Panc1 (cell line): Measurements from ENCODE around the genes ACADL, SPAG16 and XRCC5.

- RRBS, 2 experiments: no CpG with 5 or more reads among the region's 6 CpGs
These were observed 30.1 kb downstream of the RPE start for GRCh38 chr2:210032123-210033350.

- RRBS, 2 experiments: no CpG with 5 or more reads among the region's 2 CpGs
These were observed 76.0 kb downstream of the KANSL1L start for GRCh38 chr2:210095170-210095659.

GRCh38 chr2:210169763-210170191 lies 1.4 kb downstream of the KANSL1L start:
- RRBS, 2 experiments: no CpG with 5 or more reads among the region's 2 CpGs

DNA sequence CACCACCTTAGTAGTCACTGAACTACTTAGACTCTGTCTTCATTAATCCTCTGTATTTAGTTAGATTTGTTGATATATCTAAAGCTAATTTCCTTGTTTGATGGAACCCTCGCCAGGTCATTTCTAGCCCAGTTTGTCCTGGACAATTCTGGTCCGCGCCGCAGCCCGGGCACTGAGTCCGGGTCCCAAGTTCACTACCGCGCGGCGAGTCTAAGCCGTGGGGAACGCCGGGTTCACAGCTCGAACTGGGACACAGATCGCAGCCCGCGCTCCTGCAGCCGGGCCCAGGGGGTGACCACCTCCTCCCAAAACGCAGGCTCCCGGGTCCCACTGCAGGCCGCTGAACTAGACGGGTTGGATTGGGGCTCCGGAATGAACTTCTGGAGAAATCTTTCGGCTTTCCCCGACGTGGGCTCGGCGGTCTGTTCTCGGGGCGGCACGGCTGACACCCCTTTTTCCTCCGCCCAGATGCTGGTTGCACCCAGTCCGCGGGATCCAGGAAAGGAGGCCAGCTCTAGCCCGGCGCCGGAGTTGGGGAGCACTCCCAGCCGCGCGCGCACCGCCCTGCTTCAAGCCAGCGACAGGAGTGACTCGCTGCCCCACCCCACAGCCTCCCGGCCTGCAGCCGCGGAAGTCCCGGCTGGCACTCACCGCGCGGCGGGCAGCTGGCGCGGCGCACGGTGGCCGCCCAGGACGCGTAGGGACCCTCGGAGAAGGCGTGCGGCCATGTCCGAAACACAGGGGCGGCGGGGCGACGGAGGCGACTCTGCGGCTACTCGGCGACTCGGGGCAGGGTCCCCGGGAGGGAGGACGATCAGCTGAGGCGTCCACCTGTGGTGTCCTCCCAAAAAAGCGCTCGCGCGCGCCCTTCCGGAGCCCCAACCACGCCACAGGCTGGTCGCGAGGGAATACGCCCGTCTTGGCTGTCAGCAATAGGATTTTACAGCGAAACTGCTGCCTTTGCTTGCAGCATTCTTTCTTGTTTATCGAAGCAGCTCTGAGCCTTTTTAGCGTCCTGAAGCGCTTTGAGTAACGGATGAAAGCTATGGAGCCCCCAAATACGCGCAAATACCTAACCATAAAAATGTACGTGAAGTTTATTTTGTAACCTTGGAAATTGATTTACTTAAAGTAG lies at the start of gene ACADL:
ACADL (minus strand) TSS at position 912 of the 1,135 bp plus-strand sequence.
- RRBS, 2 experiments: 4 to 9% methylated on average over 35 of the region's 94 CpGs

- RRBS, 2 experiments: no CpG with 5 or more reads among the region's 2 CpGs
These were observed 4.3 kb downstream of the CPS1 start for GRCh38 chr2:210560697-210561021.

- RRBS, 2 experiments: no CpG with 5 or more reads among the region's 6 CpGs
These were observed 13.0 kb downstream of the CPS1 start for GRCh38 chr2:210569107-210570109.

- RRBS, 2 experiments: no CpG with 5 or more reads among the region's 6 CpGs
These were observed 74.5 kb downstream of the CPS1 start for GRCh38 chr2:210630852-210631285.

DNA sequence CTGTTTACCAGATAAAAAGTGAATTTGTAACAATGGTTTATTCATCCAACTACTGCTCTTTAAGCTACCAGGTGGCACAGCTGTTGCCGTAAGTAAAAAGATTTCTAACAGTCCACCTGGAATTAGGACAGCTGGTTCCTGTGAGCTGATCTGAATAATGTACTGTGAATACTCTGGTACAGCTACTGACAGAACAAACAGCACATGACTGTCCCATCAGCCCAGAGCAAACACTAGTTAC lies 840.3 kb downstream of the CPS1 start:
- RRBS, 2 experiments: no CpG with 5 or more reads among the region's 1 CpG

DNA sequence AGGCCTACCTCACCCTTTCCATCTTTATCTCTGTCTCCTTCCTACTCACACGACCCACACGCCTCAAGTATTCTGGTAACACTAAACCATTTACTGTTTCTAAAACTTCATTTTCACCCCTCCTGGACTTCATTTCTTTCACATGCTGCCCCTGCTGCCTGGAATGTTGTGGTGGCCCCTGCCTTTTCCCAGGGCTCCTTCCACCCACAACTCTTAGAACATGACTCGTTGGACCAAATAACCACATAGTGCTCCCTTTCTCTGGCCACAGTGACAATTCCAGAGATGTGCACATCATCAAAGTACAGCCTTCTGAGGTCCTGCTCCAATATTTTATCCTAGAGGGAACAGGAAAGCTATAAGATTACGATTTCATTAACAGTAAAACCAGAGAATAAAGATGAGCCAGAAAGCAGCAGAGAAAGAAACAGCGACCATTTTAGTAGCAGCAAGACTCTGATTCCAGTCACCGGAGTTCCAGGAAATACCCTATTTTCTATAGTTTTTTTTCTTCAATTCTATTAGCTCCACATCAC lies 53.8 kb downstream of the ERBB4 start:
- RRBS, 2 experiments: no CpG with 5 or more reads among the region's 6 CpGs

GRCh38 chr2:213148336-213149236 lies 2.8 kb downstream of the IKZF2 start:
- RRBS, 2 experiments: no CpG with 5 or more reads among the region's 2 CpGs

GRCh38 chr2:213283866-213284883 lies at the start of gene SPAG16:
Gene SPAG16, plus strand, starts transcription at chr2:213284464.
- RRBS, 2 experiments: no CpG with 5 or more reads among the region's 56 CpGs

DNA sequence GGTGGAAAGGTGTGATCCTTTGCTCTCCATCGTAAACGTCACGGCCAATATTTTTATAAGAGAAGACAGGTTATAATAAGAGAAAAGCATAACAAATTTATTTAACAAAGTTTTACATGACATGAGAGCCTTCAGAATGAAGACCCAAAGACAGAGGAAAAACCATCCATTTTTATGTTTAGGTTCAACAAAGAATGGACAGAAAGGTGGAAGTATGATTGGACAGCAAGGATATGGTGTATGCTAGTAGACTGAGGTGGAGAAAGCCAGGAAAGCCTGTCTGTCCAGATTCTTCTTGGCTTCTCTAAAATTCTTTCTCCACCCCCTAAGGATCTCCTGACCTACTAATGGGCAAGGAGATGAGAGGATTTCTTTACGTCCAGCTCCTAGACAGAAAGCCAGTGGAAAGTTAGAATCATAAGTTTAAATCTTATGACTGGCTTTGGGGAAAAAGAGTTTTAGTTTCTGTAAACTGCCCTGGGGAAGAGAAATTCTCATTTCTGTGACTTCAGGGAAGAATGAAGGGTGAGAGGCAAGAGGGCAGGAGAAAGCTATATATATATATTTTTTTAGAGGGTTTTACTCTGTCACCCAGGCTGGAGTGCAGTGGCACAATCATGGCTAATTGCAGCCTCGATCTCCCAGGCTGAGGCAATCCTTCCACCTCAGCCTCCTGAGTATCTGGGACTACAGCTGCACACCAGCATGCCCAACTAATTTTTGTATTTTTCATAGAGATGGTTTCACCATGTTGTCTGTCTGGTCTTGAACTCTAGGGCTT lies 3.1 kb downstream of the ATIC start:
- RRBS, 2 experiments: no CpG with 5 or more reads among the region's 5 CpGs

DNA sequence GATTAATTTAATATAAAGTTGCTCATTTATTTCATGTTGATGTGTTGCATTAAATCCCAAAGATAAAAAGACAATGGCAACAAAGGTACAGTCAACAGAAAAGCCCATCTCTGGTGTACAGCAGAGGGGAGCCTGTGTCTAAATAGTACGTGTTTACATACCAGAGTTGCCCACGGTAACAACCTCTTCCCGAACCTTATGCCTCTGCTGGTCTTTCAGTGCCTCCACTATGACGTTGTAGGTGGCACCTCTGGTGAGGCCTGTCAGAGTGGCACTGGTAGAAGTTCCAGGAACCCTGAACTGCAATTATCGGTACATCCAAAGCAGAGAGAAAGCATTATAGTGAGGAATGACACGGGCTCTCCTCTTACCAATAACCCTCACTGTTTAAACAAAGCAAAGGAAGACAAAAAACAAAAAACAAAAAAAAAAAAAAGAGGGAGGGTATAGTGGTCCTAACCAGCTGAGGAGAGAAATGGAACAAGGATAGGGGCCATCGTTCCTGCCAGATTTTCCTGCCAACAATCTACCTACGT lies 58.3 kb downstream of the ATIC start:
- RRBS, 2 experiments: no CpG with 5 or more reads among the region's 8 CpGs

DNA sequence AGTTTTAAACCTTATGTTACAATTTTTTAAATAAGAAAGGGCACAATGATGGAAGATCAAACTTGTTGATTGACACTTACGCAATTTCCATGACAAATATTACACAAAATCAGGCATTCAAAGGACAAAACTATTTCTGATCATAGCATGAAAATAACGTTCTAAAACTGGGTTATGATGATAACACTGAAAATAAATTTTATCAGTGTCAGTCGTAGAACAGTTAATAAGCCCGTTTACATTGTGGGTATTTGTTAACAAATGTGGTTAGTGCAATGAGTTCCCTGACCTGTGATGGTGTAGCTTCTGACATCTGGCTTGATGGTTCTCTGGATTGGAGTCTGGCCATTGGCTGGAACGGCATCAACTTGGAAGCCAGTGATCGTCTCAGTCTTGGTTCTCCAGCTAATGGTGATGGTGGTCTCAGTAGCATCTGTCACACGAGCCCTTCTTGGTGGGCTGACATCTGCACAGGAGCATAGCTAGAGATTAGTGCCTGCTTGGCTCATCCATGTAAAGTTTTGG lies 59.6 kb downstream of the FN1 start:
- RRBS, 2 experiments: no CpG with 5 or more reads among the region's 7 CpGs

GRCh38 chr2:215391390-215391964 lies 44.4 kb downstream of the FN1 start:
- RRBS, 2 experiments: no CpG with 5 or more reads among the region's 5 CpGs

- RRBS, 2 experiments: no CpG with 5 or more reads among the region's 6 CpGs
These were observed 10.9 kb downstream of the FN1 start for GRCh38 chr2:215424898-215425473.

- RRBS, 2 experiments: no CpG with 5 or more reads among the region's 6 CpGs
These were observed 2.6 kb downstream of the FN1 start for GRCh38 chr2:215433197-215433661.

GRCh38 chr2:215843369-215844023 lies 169.9 kb downstream of the MREG start:
- RRBS, 2 experiments: no CpG with 5 or more reads among the region's 5 CpGs

GRCh38 chr2:216108779-216110084 lies at the start of gene XRCC5:
Gene XRCC5, plus strand, starts transcription at chr2:216109348.
- RRBS, 2 experiments: 1 to 6% methylated on average over 24 of the region's 62 CpGs